ENCODE data around the genes ZMYM2 and GJB2.

DNA sequence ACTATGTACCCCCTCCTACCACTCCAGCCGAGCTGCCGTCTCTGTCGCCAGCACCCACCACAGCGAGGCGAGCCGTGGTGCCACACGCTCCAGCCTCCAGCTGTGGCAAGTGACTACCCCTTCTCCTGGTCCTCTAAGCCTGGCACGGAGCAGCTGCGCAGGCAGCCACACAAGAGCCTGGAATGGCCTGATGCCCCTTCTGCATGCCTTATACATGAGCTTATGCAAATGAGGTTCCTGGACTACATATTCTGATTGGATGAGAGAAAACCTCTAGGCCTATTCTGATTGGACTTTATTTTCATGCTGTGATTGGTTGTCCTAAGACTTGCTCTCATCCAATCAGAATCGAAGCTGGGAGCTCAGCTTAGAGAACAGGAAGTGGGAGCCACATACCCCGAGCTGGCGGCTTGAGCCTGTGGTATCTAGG lies 276.5 kb downstream of the TUBA3C start:
- RRBS: no CpG with 5 or more reads among the region's 12 CpGs

DNA sequence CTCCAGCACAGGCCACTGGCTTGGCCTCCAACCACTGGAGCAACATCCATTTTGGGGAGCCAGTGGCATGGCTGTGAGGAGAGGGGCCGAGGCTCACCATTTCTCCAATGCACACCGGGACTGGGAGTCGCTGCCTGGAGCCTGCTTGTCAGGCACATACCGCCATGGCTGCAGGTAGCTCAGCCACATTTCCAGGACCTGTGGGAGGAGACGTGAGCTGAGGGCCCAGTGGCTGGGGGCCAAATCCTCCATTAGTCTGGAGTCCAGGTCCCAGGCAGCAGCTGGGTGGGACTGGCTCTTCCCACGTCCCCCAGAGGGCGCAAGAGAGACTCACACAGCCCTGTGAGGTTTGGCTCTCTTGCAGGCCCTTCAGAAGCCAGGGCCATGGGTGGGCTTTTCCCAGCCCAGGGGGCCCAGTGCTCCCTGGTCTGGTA lies 27.6 kb downstream of the TUBA3C start:
- RRBS: no CpG with 5 or more reads among the region's 7 CpGs

DNA sequence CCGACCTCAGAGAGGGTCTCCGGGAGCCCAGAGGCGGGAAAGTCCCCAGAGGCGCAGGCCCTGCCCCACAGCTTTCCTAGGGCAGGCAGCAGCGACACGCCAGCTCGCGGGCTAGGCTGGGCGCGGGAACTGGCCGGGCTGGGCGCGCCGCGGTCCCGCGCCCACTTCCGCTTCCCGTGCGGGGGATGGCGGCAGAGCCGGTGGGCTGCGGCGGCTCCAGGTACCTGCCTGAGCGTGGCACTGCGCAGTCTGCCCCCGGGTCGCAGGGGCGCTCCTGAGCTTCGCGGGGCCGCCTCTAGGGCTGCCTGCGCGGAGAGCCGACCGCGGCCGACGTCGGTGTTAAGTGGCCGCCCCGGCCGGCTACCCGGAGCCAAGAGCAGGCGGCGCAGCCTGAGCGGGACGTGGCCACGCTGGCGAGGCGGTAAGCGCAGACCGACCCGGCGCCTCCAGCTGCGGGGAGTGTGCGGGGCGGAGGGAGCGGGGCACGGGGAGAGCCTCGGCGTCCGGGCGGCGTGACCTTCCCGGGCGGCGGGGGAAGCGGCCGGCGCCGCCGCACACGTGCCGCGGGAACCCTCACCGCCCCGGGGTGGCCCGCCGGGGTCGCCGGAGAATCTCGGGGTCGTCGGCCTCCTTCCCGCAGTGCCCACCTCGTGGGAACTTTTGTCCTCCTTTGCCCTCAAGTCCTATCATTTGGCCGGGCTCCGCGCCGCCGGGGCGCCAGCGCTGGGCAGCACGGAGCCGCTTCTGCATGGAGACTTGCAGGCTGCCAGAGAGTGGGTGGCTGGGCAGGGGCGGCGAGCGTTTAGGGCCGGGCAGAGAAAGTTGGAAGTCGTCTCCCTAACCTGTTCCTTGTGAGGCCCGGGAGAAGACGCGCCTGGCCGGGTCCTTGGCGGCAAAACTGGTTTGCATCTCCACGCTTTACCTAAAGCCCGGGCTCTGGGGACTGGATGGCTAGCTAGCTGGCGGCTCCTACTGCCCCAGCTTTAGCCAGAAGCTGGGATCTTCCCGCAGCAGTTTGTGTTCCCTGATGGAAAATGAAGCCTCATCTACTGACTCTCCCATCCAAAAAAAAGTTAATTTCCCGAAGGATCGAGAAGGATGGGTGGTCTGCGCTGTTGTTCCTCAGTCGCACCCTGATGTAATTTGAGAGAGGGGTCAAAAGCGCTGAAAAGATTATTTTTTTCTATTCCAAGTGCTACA lies 31.3 kb upstream of the MPHOSPH8 start:
- RRBS: 1% methylated on average over 61 of the region's 115 CpGs

DNA sequence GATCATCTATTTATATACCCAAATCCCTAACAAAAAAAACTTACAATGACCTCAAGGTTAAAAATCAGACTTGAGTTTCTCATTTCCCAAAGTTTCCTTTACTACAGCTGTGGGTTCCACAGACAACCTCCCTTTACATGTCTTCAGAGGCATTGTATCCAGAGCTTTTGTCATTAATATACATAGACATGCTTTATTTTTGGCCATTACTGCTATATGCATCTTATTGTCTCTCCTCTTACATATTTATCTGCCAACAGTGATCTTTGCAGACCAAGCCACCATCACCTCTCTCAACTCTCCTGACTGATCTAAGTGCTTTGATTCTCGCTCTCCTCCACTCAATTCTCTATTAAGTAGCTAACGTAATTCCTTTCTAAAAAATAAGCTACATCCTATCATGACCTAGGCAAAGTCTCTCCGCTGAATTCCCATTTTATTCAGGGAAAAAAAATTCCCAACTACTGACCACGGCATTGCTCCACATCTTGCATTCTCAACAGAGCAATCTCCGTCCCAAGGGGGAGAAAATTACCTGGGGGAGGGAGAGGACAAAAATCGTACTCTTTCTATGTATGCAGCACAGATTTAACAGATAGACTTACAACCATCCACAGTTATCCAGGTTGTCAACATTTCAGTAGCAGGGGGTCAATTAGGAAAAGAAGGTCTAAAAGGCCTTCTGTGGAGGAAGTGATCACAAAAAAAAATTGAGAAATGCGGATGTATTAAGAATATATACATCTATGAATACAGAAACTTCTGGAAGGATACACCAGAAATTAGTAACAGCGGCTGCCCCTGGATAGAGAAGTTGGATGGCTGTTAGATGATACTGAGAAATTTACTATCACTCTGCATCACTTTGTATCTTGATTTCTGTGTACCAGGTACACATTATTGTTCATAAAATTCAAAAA lies 52.6 kb downstream of the MPHOSPH8 start:
- RRBS: no CpG with 5 or more reads among the region's 8 CpGs

DNA sequence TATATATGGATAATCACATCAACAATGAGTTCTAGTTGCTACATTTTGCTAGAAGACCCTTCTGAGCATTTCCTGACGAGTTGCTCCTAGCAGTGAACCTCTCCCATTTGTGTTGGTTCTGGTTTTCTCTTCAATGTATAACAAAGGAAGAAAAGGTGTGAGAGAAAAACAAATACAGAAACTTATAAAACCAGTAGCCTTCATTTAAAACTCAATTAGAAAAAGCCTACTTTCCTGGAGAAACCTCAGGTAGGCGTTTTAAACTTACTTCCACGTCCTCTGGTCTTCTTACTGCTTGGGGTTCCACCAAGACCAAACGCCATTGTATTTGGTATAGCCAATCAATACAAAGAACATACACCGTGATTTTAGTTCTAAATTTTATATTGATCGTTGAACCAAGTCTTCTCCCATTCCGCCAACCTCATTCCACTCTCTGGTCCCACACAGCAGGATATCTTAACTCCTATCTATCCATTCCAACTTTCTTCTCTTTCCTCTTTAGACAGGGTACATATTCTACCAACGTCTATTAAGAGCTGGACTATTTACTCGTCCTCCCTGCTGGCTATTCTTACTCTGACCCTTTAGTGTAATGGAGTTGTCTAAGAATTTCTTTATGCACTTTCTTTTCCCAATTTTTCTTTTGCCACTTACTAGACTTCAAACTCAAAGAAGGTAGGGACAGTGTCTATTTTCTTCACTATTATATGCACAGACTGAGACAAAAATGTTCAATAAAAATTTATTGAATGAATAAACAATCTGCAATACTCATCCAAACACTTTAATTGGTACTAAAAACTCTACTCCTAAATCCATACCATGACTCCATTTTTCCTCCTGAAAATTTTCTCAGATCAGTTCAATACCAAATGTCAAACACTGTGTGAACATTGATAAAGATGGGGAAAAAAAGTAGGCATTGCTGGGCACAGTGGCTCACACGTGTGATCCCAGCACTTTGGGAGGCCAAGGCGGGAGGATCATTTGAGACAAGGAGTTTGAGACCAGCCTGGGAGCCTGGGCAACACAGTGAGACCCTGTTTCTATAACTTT lies 57.2 kb downstream of the MPHOSPH8 start:
- RRBS: no CpG with 5 or more reads among the region's 11 CpGs

DNA sequence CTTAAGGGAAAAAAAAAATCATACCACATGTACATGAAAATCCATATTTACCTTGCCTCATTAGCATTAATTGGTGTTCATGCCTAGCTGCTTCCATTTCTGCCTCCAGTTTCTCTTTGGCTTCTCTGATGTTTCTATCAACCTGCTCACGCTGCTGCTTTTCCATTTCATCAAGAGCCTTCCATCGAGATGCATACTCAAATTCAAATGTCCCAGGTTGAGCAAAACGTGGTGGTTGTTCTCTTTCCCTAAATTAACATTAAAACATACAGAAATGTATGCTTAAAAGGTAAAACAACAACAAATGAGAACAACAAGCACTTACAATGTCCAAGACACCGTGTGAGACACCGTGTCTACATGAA lies 31.5 kb downstream of the PSPC1 start:
- RRBS: no CpG with 5 or more reads among the region's 5 CpGs

- RRBS: no CpG with 5 or more reads among the region's 8 CpGs
These were observed 10.5 kb downstream of the PSPC1 start for GRCh38 chr13:19772139-19772743.

DNA sequence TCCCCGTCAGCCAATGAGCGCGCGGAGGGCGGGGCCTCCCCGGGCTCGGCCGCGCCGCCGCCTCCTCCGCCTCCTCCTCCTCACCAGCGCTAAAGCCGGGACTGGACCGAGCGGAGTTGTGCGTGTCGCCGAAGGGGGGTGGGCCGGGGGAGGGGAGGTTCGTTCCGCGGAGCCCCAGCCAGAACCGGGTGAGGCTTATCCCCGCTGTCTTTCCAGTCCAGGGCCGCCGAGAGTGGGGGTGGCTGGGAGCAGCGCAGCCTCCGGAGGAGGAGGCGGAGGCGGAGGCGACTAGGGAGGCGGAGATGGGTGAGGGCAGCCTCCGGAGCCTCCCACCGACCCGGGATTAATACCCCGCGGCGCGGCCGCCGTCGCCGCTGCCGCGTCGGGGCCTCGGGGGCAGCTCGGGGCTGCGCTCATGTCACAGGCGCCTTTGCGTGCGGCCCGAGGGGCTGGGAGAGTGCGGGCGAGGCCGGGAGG lies at the start of gene ZMYM2:
Gene ZMYM2 (plus strand): TSS at position 74 of the 477 bp plus-strand sequence.
- RRBS: 1% methylated on average over 33 of the region's 57 CpGs

DNA sequence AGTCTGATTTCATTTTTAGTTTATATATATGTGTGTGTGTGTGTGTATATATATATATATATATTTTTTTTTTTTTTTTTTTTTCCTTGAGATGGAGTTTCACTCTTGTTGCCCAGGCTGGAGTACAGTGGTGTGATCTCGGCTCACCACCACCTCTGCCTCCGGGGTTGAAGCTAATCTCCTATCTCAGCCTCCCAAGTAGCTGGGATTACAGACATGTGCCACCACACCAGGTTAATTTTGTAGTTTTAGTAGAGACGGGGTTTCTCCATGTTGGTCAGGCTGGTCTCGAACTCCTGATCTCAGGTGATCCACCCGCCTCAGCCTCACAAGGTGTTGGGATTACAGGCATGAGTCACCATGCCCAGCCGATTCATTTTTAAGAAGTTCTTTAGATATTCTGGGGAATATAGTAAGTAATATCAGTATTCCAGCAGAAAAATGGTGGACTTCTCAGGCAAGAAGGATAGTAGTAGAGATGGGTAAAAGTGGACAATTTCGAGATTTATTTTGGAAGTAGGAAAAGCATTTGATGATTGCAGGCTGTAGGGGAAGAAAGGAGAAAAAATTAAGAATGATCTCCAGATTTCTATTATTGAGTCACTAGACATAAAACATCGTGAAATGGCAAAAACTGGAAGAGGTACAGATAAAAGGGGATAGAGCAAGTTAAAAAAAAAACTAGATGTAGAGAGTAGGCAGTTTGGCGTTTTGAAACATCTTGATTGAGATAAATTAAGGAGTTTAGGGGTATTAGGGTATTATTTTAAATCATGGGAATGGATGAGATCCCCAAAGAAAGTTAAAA lies 12.9 kb downstream of the ZMYM2 start:
- RRBS: no CpG with 5 or more reads among the region's 9 CpGs

GRCh38 chr13:20119949-20121144 lies 40.5 kb downstream of the GJA3 start:
- RRBS: no CpG with 5 or more reads among the region's 32 CpGs

GRCh38 chr13:20128672-20129005 lies 32.2 kb downstream of the GJA3 start:
- RRBS: 11% methylated on average over 10 of the region's 25 CpGs

DNA sequence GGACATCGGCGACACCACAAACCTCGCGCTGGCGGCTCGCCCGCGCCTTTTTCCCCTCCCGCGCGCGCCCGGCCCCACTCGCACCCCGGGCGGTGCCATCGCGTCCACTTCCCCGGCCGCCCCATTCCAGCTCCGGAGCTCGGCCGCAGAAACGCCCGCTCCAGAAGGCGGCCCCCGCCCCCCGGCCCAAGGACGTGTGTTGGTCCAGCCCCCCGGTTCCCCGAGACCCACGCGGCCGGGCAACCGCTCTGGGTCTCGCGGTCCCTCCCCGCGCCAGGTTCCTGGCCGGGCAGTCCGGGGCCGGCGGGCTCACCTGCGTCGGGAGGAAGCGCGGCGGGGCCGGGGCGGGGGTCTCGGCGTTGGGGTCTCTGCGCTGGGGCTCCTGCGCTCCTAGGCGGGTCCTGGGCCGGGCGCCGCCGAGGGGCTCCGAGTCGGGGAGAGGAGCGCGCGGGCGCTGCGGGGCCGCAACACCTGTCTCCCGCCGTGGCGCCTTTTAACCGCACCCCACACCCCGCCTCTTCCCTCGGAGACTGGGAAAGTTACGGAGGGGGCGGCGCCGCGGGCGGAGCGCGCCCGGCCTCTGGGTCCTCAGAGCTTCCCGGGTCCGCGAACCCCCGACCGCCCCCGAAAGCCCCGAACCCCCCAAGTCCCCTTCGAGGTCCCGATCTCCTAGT lies at the start of gene GJB2:
Gene GJB2 (minus strand): TSS at position 469 of the 674 bp plus-strand sequence.
- RRBS: 1% methylated on average over 30 of the region's 91 CpGs

- RRBS: no CpG with 5 or more reads among the region's 26 CpGs
These were observed 1.2 kb upstream of the GJB2 start for GRCh38 chr13:20193839-20194532.

- RRBS: no CpG with 5 or more reads among the region's 29 CpGs
These were observed 134.2 kb downstream of the CRYL1 start for GRCh38 chr13:20391369-20391895.

GRCh38 chr13:20424856-20425650 lies 100.6 kb downstream of the CRYL1 start:
- RRBS: no CpG with 5 or more reads among the region's 18 CpGs

- RRBS: no CpG with 5 or more reads among the region's 6 CpGs
These were observed 63.8 kb downstream of the CRYL1 start for GRCh38 chr13:20461787-20462355.

DNA sequence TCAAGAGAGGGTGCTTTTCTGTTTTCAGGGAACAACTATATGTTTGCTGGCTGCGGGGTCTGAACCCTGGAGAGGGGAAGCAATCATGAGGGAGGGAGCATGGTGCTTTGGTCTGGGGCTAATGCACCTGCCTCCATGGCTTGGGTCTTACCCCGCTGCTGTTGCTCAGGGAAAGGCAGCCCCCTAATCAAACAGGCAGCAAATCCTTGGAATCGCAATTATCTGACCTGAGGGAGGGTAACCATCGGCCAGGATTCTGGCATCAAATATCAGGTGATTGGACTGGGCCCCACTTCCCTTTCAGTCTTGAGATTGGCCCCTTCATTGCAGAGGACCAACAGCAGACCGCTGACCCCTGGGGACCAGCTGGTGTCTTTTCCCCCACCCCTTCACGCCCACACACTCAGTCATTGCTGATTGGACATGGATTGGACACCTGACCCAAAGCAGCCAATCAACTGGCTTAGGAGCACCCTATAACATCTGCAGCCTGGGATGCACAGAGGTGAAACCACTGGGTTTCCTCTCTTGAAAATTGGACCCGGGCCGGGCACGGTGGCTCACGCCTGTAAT lies 5.3 kb downstream of the CRYL1 start:
- RRBS: no CpG with 5 or more reads among the region's 10 CpGs

- RRBS: no CpG with 5 or more reads among the region's 15 CpGs
These were observed 27.2 kb downstream of the LATS2 start for GRCh38 chr13:21033937-21034745.

DNA sequence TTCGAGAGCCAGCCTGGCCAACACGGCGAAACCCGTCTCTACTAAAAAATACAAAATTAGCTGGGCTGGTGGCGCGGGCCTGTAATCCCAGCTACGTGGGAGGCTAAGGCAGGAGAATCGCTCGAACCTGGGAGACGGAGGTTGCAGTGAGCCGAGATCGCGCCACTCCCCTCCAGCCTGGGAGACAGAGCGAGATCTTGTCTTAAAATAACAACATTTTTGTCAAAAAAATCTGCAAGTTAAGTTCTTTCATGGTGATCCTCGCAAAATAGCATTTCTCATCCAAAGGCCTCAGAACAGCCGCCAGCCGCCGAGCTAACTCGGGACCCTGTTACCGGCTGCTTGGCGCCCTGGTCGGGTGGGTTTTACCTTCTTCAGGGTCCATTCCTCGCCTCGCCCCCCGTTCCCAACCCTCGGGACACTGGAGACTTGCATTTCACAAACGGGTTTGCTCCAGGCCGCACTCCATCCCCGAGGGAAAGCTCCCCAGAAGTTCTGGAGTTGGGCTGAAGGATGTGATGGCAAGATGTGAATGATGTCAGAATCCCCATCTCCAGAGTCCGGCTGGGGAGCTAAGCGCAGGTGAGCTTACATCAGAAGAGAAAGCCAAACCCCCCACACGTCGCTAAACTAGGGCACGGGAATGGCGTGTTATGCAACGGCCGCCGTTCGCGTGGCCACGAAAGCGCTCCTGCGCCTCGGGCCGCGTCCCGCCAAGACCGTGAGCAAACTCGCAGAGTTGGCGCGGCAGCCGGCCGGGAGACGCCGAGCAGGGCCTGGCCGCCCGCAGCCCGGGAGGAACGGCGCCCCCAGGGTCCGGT lies 1.4 kb downstream of the LATS2 start:
- RRBS: 3% methylated on average over 6 of the region's 61 CpGs

DNA sequence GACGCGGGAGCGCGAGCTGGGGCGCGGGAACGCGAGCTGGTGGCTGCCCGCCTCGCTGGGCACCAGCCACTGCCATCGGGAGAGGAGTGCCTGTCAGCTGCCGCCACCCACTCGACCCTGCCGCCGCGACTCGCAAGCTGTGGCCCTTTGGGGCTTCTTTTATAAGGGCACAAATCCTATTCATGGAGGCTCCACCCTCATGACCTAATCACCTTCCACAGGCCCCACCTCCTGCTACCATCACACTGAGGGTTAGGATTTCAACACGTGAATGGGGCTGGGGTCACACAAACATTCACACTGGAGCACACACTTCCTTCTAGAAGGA lies 35.6 kb upstream of the SAP18 start:
- RRBS: no CpG with 5 or more reads among the region's 18 CpGs